AG04449 (cell line): Measurements from ENCODE around the gene SLC38A7.

DNA sequence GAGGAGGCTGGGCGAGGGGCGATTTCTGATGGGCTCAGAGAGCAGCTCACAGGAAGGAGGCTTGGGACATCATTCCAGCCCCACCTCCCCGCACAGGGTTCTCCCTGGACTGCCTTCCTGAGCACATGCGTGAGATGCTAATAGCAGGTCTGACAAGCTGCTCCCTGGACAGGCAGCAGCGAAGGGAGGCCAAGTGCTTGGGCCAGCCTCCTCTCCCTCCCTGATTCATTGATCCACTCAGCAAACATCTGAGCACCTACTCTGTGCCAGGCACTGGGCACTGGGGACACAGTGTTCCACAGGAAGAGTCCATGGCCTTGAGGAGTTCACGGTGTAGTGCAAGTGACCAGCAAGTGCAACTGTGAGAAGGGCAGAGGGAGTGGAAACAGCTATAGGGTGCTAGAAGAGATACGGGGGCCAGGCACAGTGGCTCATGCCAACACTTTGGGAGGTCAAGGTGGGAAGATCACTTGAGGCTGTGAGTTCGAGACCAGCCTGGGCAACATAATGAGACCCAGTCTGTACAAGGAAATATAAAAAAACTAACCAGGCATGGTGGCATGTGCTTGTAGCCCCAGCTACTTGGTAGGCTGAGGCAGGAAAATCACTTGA is 14.6 kb upstream of the DOK4 start:
- RRBS: no CpG with 5 or more reads among the region's 8 CpGs

DNA sequence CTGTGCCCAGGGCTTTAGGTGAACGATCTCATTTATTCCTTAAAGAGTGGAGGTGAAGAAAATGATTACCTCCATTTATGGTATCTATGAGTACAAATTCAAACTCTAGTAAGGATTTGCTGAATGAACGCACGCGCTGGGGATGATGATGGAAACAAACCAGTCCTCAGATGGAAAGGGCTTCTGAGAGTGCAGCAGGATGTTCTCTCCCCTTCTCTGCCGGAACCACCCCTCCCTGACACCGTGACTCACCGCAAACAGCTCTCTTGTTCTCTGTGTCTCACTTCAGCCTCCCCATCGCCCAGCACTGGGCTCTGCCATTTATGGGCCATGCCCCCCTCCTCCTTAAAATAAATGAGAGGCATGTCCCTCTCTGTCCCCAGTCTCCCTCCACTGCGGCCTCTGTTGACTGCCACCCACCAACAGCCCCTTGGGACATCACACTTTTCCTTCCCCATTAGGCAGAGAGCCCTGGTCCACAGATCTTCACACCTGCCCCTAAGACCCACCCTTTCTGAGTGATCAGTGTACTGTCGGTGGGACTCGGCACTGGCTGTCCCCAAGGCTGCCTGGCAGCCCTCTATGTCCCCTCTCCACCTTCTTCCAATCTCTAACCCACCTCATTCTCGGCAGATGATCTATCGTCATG is 6.3 kb downstream of the CCDC102A start:
- RRBS: no CpG with 5 or more reads among the region's 13 CpGs

GRCh38 chr16:57537997-57538370 is 1.6 kb upstream of the CCDC102A start:
- RRBS: no CpG with 5 or more reads among the region's 6 CpGs

GRCh38 chr16:57643267-57643995 is 15.0 kb downstream of the ADGRG1 start:
- RRBS: no CpG with 5 or more reads among the region's 8 CpGs

DNA sequence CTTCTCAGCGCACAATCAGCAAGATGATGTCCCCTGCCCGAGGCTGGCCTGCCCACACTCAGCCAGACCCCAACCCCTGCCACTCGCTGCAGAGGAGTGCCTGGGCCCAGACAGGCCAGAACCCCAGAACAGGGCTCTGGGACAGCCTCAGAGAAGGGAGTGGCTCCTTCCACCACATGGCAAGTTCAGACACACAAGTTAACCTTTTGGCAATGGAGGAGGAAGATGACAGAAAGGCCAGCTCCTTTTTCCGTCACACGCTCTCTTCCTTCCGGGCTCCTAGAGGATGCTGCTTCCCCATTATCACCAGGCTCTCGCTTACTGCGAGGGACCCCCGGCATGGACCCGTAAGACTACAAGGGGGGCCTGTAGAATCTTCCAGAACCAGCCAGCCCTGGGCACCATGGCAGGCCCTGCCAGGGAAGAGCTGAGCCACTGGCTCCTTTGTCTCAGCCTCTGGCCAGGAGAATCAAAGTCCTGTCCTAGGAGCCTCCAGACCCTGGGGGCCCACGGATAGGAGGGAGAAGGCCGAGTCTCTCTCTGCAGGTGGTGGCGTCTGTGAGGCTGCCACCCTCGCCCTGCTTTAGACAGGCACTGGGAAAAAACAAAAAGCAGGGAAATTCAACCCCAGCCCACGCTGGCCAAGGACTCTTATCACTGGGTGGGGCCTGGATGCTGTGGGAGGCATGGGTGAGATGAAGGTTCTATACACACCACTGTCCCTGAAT is 14.5 kb downstream of the KIFC3 start:
- RRBS: 93% methylated on average over 4 of the region's 15 CpGs

- RRBS: 4% methylated on average over 7 of the region's 16 CpGs
These were observed 5.7 kb upstream of the KIFC3 start for GRCh38 chr16:57807911-57808558.

DNA sequence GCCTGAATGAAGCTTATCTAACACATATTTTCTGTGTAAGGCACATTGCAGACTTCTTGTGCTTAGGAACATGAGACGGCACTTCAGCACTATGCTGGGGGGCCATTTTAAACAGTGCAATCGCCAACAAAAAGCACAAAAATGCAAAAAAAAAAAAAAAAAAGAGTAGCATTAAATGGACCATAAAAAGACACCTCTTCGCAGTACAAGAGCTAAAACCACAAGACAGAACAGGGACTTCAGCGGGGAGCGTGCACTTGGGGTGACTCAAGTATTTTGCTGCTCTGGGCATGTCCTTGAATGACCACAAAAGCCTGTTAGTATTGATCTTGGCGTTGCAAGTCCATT is 79.0 kb downstream of the CNGB1 start:
- RRBS: no CpG with 5 or more reads among the region's 6 CpGs

DNA sequence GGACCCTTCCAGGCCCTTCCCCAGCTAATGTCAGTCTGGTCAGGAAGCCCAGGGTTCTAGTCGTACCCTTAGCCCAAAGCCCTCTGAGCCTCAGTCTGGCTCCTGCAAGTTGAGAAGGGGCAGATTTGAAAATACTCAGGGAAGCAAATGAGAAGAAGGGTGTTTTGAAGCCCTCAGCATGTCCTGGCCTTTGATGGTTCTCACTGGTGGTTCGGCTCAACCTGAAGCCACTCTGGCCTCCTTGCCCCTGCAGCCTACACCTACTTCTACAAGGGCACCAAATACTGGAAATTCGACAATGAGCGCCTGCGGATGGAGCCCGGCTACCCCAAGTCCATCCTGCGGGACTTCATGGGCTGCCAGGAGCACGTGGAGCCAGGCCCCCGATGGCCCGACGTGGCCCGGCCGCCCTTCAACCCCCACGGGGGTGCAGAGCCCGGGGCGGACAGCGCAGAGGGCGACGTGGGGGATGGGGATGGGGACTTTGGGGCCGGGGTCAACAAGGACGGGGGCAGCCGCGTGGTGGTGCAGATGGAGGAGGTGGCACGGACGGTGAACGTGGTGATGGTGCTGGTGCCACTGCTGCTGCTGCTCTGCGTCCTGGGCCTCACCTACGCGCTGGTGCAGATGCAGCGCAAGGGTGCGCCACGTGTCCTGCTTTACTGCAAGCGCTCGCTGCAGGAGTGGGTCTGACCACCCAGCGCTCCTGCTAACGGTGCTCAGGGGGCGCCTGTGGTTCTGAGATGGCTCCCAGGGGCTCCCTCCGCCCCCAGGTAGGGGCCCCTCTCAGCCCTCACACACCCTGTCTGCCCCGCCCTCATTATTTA is 19.4 kb downstream of the MMP15 start:
- RRBS: 63% methylated on average over 13 of the region's 39 CpGs

DNA sequence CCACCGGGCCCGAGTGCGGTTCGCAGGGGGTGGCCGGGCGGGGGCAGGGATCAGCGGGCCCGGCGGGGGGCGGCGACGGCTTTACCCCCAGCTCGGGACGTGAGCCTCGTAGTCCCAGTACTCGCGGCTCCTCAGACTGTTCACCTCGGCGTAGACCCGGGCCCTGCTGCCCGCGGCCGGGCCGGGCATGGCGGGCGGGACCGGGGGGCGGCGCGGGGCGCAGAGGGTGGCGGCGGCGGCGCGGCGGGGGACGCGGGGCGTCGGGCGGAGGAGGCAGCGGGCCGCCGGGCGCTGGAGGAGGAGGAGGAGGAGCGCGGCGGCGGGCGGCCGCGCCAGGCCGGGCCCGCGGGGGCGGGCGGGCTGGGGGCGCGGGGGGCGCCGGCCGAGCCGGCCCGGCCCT is 358 bp downstream of the CSNK2A2 start:
- RRBS: 2% methylated on average over 41 of the region's 65 CpGs

DNA sequence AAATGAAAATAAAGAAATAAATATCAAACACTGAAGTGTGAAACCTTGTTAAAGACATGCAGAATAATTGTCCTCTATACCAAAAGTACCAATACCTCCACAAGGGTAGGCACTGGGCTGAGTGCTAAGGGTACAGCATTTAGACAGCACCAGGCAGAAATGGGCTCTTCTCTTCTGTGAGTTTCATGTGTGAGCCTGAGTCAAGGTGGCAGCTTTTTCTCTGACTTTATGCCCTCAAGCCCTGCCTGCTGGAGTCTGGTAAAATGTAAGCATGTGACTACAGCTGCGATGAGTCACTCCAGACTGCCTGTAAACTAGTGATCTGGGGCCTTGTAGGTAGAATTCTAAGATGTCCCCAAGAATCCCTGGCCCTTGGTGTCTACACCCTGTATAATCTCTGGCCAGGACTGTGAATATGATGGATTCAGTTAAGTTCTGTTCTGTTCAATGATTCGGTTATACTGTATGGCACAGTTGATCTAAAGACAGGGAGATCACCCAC is 15.1 kb downstream of the CCDC113 start:
- RRBS: no CpG with 5 or more reads among the region's 2 CpGs

DNA sequence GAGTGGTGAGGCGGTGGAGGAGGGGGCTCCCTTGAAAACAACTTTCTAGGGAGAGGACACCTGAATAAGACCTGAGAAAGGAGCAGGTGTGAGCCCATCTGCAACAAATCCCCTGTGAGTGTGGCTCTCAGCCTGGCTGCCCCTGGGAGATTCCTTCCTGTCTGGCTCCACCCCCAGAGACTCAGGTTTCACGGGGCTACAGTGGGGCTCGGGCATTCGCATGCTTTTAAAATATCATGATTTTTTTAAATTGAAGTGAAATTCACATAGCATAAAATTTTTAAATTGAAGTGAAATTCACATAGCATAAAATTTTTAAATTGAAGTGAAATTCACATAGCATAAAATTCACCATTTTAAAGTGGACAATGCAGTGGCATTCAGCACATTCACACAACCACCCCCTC is 36.7 kb upstream of the PRSS54 start:
- RRBS: no CpG with 5 or more reads among the region's 4 CpGs

- RRBS: no CpG with 5 or more reads among the region's 6 CpGs
These were observed 34.6 kb downstream of the GINS3 start for GRCh38 chr16:58426843-58427283.

- RRBS: no CpG with 5 or more reads among the region's 6 CpGs
These were observed 51.1 kb upstream of the NDRG4 start for GRCh38 chr16:58448660-58449382.

DNA sequence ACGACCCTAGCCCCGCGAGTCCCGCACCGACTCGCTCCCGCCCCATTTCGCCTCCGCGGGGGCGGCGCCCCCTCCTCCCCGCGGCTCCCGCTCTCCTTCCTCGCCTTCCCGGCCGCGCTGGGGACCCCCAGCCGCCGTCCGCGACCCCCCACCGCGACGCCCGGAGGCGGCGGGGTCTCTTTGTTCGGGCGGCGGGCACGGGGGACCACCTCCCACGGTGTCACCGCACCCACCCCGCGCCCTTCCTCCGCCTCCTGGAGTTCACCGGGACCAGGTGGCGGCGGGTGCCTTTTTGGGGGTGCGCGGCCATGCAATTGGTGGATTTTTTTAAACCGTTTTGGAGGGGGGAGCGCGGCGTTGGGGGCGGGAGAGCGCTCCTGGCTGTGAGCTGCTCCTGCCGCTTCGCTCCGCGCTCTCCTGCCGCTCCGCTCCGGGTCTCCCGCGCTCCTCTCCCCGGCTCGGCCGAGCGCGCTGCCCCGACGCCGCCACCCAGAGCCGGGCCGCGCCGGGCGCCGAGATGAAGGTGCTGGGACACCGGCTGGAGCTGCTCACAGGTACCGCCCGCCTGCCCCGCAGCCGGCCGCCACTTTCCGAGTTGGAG is 35.9 kb upstream of the NDRG4 start:
- RRBS: 3% methylated on average over 34 of the region's 79 CpGs

DNA sequence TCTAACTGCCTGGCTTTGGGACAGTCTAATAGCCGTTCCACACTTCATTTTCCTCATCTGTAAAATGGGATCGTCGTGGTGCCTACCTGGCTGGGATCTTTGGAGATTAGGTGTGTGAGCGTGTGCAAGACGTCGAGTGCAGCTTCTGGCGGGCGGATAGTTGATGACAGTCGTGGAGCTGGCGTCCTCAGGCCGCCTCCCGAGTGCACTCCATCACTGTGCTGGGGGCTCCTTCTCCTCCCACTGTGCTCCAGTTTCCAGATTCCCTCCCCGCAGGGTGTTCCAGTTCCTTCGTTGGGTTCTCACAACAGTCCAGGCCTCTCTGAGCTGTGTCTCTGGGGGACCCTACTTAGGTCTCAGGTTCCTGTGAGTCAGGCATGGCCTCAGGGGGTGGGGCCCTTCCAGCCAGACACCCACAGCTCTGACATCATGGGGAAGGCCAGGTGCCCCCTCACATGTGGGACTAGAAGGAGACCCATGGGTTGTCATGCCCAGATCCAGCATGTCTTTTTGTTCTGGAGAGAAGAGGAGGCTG is 32.2 kb upstream of the NDRG4 start:
- RRBS: no CpG with 5 or more reads among the region's 14 CpGs

DNA sequence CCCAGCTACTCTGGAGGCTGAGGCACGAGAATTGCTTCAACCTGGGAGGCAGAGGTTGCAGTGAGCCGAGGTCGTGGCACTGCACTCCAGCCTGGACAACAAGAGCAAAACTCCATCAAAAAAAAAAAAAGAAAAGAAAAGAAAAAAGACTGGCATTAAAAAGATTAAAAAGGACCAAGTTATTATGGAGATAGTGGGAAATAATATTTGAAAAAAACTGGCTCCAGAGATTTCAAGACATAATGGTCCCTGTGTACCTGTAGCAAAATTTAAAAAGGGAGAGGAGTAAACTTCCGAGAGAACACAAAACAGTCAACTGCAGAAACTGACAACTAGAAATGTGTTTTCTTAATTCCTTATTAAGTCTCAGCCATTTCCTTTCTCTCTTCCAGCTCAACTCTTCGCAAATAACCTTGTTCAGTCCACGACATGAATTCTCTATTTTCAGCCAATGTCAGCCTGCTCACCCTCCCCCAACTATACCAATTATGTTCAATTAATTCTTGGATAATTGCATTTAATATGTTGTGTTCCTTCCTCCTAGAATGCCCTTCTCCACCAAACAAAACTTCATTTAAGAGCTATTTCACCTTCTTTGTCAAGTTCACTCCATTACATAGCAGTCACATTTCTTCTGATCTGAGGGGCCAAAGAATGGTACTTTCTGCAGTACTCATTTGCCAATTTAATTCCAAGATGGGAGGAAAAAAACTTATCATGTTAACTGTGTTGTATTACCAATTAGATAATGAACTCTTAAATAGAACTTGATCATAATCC is 15.5 kb downstream of the SETD6 start:
- RRBS: no CpG with 5 or more reads among the region's 6 CpGs

DNA sequence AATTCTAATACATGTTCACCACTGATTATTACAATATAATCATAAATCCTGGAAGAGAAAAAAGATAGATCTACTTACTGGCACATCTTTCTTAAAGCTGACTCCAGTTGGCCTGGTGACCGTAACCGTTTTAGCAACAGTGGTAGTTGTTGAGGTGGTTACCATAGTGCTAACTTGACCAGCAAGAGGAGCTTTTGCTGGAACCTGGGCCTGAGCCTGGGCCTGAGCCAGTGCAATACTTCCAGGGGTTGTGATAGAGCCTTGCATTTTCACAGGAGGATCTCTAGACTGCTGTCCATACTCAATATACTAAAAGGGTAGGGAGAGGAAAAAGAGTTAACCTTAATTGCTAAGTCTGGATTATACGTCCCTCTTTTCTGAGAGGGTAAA is 36.2 kb downstream of the SETD6 start:
- RRBS: no CpG with 5 or more reads among the region's 3 CpGs

GRCh38 chr16:58620717-58621613 is 8.7 kb downstream of the CNOT1 start:
- RRBS: no CpG with 5 or more reads among the region's 16 CpGs

GRCh38 chr16:58683897-58684924 is at the start of gene SLC38A7:
TSS of gene SLC38A7 (minus strand) at chr16:58684770.
- RRBS: 2% methylated on average over 5 of the region's 42 CpGs

- RRBS: no CpG with 5 or more reads among the region's 2 CpGs
These were observed 1147.9 kb downstream of the CDH11 start for GRCh38 chr16:63974029-63974376.